Neural crest cell (in vitro differentiated cells): Measurements from ENCODE around the genes HK2 and GCFC2.

DNA sequence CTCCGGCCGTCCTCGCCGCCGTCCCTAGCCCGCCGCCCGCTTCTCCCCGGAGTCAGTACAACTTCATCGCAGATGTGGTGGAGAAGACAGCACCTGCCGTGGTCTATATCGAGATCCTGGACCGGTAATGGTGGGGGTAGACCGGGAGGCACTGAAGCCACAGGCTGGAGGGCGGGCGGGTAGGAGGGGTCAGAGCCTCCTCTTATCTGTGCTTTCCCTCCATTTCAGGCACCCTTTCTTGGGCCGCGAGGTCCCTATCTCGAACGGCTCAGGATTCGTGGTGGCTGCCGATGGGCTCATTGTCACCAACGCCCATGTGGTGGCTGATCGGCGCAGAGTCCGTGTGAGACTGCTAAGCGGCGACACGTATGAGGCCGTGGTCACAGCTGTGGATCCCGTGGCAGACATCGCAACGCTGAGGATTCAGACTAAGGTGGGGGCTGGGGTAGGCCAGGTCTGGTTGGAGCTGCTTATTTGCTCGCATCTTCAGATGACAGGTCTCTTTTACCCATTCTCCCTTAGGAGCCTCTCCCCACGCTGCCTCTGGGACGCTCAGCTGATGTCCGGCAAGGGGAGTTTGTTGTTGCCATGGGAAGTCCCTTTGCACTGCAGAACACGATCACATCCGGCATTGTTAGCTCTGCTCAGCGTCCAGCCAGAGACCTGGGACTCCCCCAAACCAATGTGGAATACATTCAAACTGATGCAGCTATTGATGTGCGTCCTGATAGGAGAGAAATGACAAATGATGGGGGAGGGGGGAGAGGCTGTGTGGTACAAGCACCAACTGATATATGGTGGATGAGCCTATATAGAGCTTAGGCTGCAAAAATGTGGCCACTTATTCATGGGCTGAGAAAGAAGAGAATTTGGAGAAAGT is 896 bp downstream of the HTRA2 start:
- PRO-cap = bidirectional peak, plus-strand start at position 223 of the sequence, minus-strand start at position 129 of the sequence

DNA sequence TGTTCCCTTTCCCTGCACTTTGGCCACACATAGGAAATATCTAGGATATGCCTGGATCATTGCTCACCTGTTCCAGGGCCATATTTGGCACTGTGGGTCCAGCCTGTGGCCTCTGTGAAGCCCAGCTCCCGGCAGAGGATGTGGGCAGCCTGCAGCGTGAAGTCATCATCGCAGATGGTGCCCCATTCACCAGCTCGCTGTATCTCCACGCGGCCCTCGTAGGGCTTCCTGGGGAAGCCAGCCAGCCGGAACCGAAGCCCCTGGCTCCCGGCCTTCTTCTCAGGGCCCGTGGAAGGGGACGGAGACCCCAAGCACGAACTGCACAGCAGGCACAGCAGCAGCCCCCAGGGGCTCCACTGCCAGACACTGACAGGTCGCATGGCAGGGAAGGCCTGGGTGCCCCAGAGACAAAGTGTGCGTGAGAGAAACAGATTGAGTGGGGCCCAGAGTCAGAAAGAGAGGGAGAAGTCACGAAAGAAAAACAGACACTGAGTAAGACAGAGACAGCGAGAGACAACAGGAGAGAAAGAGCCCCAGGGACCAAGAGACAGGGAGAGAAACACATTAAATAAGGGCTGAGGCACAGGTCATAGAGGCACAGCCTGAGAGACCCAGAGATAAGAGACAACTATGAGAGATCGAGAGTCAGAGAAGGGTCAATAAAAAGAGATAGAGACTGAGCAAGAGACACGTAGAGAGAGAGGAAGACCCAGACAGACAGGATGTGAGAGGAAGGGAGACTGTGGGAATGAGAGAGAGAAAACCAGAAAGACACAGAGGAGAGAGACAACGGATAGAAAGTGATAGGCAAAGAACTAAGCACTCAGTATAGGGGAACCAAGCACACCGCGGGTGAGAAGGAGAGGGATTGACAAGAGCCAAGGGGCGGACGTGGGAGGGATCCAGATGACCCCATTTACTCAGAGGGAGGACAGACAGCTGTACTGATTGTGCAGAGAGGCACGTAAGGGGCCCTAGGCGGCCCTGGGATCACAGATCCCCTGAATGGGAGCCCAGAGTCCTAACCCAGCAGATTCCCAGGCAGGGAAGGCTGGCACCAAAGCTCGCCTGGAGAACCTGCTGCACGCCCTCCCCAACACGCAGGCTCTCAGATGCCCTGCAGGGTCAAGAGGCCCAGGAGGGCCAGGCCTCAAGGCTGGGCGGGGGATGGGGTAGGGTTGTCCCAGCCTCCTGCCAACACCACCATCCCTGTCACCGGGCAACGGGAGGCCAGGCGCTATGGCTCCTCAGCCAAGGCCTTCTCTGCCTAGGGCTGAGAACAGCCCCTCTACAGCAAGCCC is 1.0 kb downstream of the LOXL3 start:
- PRO-cap = no peak

DNA sequence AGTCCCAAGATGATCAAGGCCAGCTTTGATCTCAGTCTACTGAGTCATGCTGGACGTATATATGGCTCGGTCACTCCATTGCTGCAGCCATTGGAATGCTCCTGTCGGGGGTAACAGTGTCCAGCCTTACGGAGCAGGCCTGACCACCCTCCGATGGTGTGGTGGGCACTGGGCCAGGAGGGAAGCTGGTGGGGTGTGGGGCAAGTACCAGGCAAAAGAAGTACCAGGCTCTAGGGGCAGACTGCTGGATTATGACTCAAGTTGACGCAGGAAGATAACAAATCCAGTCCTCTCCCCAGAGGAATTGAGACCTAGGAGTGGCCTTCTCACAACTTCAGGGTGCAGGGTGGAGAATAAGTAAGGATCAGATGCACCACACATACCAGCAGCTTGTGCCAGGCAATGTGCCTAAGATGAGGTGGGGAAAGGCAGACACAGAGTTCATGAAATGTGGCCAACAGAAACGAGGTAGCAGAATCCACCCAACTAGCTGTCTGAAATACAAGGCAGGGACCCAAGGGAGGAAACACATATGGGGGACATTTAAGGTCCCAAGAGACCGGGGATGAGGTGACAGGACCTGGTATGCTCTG is 37.9 kb downstream of the SEMA4F start:
- PRO-cap = no peak

GRCh38 chr2:74833440-74833996 is 409 bp upstream of the HK2 start:
- PRO-cap = bidirectional peak, plus-strand start at chr2:74834127, minus-strand start at chr2:74833873

DNA sequence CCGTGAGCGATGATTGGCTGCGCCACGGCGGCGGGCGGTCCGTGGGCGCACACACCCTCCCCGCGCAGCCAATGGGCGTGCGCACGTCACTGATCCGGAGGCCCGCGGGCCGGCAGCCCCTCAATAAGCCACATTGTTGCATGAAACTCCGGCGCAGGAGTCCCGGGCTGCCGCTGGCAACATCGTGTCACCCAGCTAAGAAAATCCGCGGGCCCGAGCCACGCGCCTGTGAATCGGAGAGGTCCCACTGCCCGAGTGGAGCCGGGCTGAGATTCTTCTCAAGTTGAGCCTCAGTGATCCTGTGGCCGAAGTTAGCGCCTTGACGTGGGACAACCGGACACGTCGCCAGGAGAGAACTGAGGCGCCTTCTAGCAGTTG is at the start of gene HK2:
Gene HK2 (plus strand): TSS at position 131 of the 378 bp plus-strand sequence.
- PRO-cap = bidirectional peak, plus-strand start at position 131 of the sequence, minus-strand start outside the sequence

DNA sequence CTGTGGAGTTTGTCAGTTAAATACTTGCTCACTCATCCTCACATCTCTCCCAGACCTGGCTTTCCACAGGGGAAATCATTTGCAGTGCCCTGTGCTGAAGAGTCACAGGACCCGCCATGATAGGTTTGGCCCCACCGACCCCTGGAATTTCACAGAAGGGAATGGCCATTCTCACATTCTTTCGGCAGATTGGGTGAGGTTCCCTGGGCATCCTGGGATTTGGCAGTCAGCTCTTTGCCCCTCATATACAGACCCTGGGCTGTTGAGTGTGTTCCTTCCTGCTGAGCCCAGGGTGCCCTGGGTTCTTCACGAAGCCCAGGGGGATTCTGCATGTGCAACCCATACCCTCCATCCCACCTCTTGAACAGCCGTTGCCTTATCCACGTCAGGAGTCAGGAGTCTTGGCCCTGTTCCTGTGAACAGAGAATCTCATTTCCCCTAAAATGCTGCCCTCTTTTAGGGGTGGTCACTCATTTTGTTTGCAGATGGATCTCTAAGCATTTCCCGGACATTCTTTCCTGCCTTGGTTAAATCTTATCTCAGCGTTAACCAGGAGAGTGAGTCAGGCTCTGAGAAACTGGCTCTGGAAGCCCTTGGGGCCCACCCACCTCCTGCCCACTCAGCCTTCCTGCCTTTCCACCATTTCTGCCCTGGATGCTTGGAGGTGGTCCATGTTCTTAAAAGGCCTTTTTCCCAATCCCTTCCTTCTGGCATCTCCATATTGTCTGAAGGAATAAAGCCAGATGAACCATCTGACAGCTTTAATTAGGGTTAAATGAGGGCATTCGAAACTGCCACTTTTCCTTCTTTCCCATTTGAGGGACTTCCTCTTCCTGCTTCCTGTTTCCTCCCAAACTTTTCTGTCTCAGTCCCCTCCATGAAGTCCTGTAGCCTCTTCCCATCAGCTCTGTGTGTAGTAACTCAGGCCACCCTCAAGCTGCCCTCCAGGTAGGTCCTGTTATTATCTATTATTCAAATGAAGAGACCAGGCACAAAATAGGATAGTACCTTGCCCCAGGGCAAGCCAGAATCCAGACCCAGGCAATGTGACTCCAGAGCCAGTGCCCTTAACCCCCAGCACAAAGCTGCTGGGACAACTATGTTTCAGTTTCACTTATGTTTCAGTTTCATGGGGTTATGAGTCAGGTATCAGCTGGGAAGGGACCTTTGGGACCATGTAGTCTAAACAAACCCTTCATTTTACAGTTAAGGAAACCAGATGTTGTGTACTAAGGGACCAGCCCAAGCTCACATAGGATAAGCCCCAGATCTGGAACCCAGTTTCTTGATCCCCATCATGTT is 9.5 kb downstream of the HK2 start:
- PRO-cap = no peak

DNA sequence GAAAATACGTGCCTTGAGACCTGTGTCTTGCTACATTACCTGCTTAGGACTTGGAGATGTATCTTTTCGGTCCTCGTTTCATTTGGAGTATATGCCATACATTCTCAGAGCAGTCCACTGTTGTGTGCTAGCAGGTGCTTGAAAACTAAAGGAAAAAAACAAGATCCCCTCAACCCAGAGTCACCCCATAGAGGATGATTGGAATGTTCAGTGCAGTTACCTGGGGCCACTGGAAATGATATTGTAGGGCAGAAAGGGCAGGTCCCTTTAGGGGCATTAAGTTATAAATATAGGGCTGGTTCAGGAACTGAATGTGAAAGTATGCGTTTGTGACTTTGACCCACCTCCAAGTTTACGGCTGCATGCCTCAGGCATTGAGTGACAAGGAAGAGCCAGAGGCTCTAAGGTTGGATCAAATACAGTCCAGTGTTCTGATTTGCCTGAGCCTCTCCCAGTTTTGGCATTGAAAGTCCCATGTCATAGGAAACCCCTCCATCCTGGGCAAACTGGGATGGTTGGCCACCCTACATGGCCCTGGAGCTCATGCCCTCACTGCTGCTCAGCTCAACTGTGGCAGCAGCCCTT is 29.7 kb downstream of the HK2 start:
- PRO-cap = no peak

- PRO-cap = no peak
Observed at GRCh38 chr2:74886240-74886753, 52.4 kb downstream of the HK2 start.

DNA sequence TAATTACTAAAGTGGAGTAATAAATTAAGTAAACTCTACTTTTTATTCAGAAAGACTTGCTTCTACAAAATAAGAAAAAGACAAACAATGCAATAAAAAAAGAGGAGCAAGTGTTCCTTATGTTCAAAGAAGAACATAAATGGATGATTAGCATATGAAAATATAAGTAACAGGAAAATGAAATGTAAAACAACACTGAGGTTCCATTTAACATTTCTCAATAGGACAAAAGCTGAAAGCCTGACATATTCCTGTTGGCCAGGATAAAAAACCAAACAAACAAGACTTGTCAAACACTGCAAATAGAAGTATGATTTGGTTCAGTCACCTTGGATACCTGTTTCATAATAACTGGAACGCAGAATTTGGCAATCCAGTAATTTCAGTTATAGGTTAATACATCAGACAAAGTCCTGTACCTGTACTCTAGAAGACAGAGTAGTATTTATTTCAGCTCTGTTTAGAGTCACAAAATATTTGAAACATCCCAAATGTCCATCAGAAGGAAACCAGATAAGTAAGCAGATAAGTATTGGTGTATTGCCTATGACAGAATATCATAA is 16.5 kb upstream of the EVA1A start:
- PRO-cap = no peak

DNA sequence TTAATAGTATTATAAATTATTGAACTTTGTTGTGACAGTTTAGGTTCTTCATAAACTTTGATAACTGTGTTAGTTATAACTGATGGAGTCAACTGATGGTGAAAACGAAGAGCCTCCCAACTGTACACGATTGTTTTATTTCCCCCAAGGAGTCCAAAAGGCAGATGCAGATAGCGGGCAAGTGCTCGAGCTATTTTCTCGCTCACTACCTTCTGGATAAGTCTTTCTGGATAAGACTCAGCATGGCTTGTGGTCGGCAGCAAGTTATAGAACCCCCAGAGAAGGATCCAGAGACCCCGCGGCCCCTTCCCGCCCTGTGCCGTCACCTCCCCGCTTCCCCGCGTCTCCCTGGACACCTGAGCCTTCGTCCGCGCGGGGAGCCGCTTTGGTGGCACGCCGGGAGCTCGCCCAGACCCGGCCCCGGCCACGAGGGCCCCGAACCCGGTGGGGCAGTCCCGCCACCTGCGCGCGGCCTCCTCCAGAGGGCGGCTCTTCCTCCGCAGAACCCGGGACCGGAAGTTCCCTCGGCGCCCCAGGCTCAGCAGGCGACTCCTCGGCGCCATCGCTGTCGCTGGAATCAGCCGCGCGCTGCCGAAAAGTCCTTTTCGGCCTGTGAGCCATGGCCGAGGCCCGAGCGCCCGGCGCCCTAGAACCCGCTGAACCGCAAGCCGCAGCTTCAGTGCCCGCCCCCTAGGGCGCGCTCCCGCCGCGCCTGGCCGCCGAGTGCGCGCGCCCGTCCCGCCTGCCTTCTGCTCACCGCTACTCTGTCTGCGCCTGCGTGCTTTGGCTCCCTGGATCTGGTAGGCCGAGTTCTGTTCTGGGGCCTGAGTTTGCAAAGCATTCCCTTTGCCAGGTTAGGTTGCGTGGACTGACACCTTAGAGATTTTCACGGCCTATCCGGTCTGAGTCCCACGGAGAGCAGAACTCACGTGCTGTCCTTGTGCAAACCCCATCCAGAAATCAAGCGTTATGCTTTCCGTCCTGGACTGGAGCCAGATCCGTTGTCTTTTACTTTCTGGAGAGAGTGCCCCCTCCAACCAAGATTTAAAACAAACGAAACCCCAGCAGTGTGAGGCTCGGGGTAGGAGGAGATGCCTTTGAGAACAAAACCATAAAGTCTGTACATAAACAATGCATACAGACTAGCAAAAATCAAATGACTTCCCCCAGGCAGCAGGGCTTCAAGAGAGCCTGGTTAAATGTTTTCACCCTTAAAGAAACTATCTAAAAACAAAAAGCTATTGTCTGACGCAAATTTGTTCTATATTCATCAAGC is at the start of gene GCFC2:
Gene GCFC2 (minus strand): TSS at position 681 of the 1,276 bp plus-strand sequence.
- PRO-cap = bidirectional peak, plus-strand start at position 541 of the sequence, minus-strand start at position 464 of the sequence; bidirectional peak, plus-strand start at position 808 of the sequence, minus-strand start at position 681 of the sequence; unidirectional peak, minus-strand start at position 962 of the sequence

DNA sequence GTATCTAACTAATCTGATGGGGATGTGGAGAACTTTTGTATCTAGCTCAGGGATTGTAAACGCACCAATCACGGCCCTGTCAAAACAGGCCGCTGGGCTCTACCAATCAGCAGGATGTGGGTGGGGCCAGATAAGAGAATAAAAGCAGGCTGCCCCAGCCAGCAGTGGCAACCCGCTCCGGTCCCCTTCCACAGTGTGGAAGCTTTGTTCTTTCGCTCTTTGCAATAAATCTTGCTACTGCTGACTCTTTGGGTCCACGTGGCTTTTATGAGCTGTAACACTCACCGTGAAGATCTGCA is 1.6 kb upstream of the GCFC2 start:
- PRO-cap = no peak

GRCh38 chr2:78665225-78665591 is 360.3 kb upstream of the REG3G start:
- PRO-cap = no peak

- PRO-cap = no peak
Observed at GRCh38 chr2:84839939-84840882, 40.7 kb downstream of the TRABD2A start.

GRCh38 chr2:84845906-84846646 is 34.8 kb downstream of the TRABD2A start:
- PRO-cap = no peak

DNA sequence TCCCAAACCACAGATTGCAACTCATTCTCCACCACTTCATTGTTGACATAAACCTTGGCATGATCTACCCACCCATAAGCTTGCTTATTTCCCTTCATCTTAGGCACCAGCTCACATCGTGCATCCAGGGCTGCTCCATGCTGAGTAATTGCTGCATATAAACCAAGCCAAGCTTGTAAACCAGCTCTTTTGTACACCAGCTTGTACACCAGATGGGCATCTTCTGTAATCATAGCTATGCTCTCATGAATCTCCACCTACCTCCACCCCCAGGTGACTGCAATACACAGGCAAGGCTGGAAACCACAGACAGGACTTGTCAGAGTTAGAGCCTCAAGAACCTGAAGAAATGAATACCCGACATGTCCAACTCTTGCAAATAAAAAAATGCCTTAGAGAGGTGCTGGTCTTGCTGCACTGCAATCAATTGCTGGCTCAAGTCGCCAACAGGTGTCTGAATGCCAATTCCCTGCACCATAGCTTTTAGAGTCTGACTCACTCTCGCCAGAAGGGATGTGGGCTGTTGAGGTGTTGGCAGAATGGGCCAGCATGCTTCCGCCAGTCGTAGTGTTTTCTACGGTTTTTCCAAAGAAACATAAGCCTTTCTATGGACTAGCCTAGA is 31.4 kb downstream of the TRABD2A start:
- PRO-cap = no peak

DNA sequence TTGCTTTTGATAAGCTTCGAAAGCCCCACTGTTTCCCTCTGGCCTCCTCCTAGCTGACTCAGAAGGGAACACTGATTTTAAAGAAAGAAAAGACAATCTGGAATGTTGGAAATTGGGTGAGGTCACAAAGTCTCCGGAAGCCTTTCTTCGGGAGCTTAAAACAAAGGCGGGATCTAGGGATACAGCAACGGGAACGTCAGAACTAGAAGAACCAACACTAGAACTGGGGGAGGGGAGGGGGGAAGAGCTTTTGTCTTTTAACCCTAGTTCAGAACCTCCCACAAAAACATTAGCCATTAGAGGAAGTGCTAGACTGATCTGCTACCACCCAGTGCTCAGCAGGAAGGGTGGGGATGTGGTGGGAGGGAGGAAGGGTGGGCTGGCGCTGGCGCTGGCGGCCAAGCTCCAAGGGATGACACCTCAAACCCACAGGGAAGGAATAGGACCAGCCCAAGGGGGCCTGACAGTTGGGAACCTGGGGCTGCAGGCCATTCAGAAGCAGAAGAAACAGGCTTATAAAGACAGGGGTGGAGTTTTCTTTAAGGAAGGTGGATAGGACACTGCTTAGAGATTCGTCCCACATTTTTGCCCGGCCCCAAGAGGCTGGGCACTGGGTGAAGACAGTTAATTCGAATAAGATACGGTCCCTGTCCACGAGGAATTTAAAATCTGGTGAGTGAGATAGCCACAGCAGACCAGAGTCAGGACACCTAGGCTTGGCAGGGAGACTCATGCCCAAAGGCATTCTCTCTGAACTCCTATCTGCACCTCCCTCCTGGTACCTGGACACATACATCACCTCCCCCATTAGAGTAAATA is 1.7 kb downstream of the TMSB10 start:
- PRO-cap = bidirectional peak, plus-strand start at position 163 of the sequence, minus-strand start at position 60 of the sequence; bidirectional peak, plus-strand start at position 213 of the sequence, minus-strand start at position 225 of the sequence

DNA sequence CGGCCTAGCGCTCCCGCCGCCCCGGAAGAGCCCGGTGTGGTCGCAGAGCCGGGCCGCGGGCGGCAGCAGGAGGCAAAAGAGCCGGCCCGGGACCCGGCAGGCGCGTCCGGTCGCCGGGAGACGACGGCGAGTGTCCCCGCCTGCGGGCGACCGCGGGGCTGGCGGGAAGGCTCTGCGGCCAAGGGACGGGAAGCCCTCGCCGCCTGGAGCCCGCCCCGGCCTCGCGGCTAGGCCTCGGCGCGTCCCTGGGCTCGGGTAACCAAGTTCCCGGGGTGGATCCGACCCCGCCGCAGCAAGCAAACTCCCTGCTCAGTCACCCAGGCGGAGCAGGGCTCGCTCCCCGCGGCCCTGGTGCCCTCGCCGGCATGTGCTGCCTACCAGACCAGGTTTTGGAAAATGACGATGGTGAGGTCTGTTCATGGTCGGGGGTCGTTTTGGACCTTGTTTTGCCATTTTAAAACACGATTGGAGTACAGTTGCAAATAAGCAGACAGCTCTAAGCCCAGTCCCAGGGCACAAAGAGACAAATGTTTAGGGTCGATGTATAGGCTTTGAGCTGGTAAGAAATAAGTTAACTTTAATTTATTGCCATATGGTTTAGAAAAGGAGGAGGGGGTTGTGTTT is 987 bp downstream of the KCMF1 start:
- PRO-cap = bidirectional peak, plus-strand start at position 449 of the sequence, minus-strand start at position 372 of the sequence; unidirectional peak, minus-strand start at position 517 of the sequence

DNA sequence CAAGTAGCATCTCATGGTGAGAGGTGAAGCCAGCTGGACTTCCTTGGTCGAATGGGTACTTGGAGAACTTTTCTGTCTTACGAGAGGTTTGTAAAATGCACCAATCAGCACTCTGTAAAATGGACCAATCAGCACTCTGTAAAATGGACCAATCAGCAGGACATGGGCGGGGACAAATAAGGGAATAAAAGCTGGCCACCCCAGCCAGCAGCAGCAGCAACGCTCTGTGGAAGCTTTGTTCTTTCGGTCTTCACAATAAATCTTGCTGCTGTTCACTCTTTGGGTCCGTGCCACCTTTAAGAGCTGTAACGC is 21.9 kb downstream of the TCF7L1 start:
- PRO-cap = no peak

- PRO-cap = no peak
Observed at GRCh38 chr2:85306110-85306743, 21.6 kb downstream of the TGOLN2 start.

- PRO-cap = no peak
Observed at GRCh38 chr2:85314718-85315072, 13.1 kb downstream of the TGOLN2 start.